Mesangial cell (primary cell): ENCODE data around the gene CDPF1.

DNA sequence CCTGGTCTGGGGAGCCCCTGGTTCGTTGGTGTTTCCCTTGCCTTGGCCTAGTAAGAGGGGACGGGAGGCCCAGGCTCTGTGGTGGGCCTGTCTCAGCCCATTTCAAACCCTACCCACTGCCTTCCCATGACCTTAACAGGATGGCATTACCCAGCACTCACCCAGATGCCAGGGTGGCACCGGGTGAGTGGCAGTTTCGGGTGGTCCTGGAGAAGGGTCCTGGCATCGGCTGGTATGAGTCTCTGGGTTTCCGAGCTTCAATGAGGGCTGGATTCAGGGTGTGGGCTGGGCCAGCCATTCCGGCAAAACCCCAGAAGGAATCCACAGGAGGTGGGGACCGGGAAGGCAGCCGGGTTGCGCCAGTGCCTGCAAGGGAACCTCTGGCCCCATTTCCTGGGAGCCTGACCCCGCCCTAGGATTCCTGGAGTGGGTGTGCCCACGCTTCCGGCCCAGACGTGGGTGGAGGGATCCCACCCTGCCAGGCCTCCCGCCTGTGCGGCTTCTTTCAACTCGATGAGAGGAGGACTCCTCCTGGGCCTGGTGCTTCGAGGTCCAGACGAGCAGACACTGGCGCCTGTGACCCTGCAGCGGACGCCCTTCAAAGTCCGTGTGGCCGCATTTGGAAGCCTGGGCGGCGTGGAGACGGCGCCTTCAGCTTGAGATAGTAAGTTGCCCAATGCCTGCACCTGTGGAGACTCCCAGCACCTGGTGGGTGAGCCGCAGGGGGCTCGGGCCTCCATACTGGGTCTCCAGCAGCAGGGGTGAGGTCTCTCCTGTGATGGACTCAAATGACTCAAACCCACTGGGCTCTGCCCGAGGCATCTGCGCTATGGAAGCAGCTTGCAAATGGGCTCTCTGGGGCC, 64.6 kb upstream of the PPARA start:
- RAMPAGE, long total RNA: no peak

DNA sequence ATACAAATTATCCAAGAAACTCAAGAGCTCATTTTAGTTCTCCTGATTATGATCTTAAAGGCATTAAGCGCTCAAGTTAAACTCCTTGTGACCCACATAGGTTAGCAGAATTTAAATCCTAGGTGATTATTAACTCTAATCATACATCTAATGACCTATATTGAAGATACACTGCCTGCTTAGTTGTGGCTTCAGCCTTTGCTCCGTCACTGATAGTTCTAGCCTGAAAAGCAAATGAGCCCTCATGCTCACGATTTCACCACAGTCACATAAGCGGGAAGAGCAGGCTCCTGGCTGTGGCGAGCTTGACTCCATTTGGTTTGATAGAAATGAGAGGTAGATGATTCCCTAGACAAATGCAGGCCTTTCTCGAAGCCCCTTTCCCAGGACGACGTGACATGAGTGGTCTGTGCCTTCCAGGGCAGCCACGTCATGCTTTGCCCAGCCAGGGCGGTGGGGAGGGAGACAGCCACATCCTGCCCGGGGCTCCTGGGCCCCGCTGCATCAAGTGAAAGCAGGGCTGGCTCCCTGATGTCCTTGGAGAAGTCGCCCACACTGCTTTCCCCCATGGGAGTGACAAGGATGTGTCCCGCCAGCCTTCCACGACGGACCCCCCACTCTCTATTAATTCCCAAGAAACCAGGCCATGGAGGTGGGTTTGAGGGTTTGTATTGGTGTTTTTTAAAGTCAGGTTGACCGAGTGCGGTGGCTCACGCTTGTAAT, 13.1 kb downstream of the PPARA start:
- RAMPAGE, long total RNA: no peak

DNA sequence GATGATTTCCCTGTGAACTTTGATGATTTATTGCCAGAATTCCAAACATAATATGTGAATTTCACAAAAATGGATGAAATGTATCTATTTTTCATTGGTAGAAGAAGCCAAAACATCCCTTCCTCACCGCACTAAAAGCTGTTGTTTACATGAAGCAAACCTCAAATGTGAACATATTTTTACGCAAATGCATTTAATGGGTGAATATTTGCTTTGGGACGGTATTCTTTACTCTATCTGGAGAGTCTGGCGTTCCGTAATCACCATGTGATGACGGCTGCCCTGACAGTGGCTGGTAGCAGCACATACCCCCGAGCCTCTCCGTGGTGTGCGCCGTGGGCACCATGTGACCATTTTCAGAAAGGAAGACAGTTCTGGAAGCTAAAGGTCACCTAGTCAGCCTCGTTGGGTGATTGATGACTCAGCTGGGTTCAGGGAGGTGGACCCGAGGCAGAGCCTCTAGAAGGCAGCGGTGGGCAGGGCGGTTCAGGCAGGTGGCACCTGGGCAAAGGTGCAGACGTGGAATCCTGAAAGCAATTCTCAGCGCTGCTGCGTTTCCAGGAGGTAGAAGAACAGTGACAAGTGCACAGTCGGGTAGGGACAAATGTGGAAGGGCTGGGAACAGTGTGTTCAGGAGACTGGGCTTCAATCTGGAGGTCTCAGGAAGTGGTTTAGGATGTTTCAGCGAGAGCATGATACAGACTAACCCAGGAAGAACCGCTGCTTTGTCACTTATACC, 45.3 kb downstream of the PPARA start:
- RAMPAGE, long total RNA: no peak

DNA sequence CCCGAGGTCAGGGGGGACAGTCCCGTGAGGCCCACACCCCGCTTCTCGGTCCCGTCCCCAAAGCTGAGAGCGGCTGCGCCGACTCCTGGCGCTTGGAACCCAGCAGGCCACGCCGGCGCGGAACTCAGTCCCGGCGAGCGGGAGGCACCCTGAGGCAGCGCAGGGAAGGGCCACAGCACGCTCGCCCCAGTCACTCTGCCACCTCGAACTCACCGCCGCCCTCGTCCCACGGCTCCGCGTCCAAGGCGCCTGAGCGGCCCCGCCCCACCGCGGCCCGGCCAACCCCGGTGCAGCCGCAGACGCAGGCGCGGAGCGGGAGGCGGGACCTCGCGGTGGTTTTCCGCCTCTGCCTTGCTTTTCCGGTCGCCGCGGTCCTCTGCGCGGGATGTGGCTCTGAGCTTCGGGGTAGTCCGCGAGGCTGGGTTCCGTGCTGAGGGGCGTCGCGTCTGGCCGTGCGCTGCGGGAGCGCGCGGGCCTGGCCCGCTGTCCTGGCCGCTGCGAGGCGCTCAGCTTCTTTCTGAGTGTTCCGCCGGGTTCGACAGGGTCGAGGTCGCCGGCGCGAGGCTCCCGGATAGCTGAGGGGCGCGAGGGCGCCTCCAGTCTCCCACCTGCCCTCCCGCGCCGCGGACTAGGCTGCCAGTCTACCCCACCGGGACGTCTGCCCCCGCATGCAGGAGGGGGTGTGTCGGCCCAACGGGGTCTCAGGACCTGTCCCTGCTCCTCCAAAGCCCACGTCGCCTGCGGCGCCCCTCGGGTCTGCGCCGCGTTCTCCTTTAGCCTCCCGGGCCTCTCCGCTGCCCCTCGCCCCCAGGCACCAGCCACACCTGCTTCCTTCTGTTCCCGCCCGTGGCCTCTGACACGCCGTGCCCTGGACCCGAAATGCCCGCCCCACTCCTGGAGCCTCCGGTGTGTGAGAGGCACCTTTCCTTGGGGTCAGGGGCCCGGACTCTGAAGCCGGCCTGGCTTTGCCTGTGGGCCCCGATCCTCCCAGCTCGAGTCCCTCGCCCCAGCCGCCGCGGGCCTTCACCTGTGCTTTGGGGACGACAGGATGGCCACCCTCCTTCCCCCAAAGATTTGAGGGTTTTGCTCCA, at the start of gene CDPF1:
Gene CDPF1, minus strand, starts transcription at position 251 of the 1,091 bp plus-strand sequence.
- RAMPAGE, long total RNA: start-site peak on the plus strand centred at position 360 of the sequence, 23 bp wide, 16 reads

DNA sequence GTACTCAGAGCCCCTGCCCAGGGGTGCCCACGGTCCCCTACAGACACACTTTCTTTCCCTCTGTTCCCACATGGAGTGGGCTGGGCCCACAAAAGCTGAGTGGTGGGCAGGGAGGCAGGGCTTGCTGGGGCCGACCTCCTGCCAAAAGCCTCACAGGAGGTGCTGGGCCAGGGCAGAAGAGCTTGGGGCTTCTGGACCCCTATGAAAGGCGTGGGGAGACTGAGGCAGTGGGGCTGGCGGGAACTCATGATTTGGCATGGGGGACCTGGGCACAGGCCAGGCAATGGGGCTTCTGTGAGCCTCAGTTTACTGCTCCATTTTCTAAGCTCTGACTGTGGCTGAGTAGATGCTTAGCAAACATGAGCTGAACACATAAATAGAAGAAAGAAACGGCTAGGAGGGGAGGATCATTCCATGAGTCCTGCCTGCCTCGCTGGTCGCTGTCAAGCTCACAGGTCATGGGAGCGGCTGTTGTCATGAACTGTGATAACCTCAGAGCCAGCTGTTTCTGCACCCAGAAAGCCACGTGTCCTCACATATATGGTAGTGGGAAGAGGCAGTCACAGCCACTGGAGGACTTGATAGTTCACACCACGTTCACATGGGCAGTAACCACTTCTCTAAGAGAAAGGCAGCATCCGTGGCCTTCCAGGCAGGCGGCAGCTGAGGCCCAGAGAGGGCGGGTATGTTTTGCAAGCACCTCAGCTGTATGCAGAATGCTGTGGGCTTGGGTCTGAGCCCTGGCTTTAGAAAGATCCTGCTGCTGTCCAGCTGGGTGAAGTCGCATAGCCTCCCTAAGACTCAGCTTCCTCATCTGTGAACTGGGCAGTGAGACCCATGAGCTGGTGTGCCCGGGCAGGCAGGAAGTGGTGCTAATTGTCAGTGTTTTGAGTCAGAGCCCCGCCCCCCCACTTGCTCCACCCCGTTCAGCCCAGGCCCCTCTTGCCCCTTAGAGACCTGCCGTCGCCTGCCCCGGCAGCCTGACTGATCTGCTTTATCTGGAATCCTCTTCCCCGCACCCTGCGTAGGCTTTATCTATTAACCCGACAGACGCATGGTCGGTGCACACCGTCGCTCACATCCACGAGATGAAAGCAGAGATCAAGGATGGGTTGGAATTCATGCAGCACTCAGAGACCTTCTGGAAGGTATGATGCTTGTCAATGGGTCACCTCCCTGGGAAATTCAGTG, 13.2 kb downstream of the TTC38 start:
- RAMPAGE, long total RNA: no peak

DNA sequence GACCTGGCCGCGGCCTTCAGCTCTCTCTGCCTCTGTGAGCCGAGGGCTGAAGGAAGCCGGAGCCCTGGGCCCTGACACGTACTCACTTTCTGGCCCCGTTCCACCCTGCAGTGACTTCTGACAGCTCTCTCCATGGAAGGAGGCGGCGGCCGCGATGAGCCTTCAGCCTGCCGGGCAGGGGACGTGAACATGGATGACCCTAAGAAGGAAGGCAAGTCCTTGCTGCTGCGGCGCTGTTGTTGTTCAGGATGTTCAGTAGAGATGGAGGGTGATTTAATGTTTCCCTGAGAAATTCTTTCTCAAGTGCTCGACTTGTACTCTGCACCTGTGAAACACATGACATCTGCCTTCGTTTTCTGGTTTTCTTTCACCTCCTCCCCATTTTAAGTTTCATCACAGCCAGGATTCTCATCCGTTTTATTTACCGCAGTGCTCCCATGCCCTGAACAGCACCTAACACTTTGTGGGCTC, 634 bp downstream of the GTSE1 start:
- RAMPAGE, long total RNA: no peak

DNA sequence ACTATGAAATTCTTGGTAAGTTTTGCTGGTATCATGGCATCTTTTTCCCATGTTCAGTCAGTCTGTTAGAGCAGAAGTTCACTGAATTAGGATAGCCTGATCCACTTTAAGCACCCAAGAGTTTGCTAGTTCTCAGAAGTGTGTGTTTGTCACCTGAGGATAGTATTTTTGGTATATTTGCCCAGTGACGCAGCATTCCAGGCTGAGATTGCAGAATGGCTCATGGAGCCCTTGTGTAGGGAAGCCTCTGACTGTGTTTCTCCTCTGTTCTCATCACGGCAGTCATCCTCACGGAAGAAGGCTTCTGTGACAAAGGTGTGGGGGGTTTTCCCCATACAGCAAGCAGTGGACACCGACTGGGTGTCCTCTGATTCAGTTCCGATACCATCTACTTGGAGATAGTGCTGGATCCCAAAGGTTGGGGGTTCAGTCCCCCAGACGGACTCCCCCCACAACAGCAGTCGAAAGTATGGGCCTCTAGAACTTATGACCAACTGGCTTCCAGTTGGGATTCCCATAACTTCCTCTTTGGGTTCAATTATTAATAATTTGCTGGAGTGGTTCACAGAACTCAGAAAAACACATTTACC, 6.3 kb downstream of the TRMU start:
- RAMPAGE, long total RNA: no peak

GRCh38 chr22:46361218-46361846, 25.8 kb downstream of the TRMU start:
- RAMPAGE, long total RNA: no peak

GRCh38 chr22:46418635-46419157, 83.2 kb downstream of the TRMU start:
- RAMPAGE, long total RNA: no peak

DNA sequence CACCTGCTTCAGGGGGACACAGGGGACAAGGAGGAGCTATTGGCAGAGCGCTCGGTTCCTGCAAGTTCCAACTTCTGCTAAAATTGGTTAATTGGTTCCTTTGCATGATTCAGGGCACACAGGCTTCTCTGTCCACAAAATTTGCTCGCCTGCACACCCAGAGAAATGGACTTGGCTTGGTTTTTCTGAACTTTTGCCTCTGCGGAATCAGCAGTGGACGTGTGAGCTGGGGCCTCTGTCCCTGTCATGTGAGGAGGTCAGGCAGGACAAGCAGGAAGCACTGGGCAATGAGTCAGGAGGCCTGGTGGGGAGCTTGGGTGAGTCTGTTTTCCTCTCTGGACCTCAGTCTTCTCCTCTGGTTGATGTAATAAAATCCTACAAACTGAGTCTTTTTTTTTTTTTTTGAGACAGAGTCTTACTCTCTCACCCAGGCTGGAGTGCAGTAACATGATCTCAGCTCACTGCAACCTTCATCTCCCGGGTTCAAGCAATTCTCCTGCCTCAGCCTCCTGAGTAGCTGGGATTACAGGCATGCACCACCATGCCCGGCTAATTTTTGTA, 10.5 kb upstream of the CELSR1 start:
- RAMPAGE, long total RNA: no peak

DNA sequence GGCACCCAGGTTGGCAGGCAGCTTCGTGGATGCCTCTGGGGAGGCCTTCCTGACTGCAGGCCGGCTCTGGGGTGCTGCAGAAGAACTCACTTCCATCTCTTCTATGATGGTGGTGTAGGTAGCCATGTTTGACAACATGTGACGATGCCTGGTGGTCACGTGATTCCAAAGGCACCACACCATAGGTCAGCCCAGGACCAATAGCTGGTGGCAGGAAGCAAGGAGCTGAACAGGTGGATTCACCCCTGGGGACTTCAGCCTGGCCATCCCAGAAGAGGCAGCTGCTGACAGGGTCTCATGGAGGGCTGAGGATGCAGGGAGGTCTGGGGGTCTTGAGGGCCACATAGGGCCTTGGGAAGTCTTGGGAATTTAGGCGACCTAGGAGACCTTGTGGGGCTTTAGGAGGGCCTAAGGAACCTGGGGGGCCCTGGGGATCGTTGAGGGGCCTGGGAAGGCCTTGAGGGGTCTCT, 24.2 kb upstream of the CELSR1 start:
- RAMPAGE, long total RNA: no peak

DNA sequence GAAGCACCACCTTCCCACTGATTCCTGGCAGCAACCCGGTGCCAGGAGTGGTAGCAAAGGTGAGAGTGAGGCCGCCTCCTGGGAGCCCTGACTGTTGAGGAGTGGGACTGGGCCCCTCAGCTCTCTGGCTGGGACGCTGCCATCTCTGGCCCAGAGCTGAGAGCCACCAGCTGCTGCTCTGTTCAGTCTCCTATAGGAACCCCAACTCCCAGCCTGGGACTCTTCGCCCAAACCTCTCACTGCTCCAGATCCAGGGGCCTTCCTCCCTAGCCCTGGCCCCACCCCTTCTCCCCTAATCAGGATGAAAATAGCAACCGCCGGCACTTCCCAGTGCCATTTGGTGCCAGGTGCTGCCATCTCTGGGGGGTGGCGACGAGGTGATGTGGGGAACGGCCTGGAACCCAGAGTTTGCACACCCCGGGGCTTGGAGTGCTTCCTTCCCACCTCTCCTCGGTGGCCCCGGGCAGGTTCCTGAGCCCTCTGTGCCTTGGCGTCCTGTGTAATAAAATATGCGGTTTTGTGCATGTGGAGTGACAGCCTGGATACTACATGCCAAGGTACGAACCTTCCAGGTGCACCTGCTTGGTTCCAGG, 35.7 kb upstream of the CELSR1 start:
- RAMPAGE, long total RNA: no peak

- RAMPAGE, long total RNA: no peak
Observed at GRCh38 chr22:46625830-46626513, 5.8 kb downstream of the GRAMD4 start.

DNA sequence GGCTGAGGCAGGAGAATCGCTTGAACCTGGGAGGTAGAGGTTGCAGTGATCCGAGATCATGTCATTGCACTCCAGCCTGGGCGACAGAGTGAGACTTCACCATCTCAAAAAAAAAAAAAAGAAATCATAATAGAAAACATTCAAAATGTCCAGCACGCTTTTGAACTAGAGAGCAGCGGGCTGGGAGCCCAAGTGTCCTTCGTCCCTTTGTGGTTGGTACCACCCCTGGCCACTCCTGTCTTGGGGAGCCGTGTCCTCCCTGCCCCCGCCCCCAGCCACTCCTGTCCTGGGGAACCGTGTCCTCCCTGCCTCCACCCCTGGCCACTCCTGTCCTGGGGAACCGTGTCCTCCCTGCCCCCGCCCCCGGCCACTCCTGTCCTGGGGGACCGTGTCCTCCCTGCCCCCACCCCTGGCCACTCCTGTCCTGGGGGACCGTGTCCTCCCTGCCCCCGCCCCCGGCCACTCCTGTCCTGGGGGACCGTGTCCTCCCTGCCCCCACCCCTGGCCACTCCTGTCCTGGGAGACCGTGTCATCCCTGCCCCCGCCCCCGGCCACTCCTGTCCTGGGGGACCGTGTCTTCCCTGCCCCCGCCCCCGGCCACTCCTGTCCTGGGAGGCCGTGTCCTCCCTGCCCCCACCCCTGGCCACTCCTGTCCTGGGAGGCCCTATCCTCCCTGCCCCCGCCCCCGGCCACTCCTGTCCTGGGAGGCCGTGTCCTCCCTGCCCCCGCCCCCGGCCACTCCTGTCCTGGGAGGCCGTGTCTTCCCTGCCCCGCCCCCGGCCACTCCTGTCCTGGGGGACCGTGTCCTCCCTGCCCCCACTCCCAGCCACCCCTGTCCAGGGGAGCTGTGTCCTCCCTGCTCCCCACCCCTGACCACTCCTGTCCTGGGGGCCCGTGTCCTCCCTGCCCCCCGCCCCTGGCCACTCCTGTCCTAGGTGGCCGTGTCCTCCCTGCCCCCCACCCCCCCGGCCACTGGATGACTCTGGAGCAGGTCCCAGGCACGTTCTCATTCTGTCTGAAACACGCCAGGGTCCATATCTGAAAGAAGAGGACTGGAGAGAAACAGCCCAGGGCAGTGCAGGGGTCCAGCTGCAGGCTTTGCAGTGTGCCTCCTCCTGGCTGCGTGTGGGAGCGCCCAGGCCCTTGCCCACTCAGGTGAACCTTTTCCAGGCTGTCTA, 15.0 kb downstream of the GRAMD4 start:
- RAMPAGE, long total RNA: no peak

GRCh38 chr22:46637725-46638148, 17.6 kb downstream of the GRAMD4 start:
- RAMPAGE, long total RNA: no peak

GRCh38 chr22:46710624-46711587, 27.1 kb downstream of the CERK start:
- RAMPAGE, long total RNA: no peak

DNA sequence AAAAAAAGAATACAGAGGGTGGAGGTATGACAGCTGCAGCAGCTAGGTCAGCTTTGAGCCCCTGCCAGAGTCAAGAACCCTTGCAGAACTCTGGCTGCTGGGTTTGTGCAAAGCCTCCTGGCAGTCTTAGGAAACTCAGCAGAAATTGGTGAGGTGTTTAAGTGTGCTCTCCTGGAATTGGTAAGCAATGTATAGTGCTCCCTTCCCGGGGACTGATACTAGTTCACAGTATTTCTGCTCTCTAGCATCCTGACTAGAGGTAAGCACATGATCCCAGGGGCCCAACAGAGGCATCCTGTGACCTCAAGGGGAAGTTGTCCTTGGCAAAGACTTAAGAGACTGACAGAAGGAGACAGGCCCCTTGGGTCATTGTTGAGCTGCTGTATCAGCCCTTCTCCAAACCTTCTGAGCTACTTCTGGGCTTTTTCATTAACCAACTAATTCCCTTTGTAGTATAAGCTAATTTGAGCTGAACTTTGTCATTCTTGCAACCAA, 4.4 kb upstream of the TBC1D22A start:
- RAMPAGE, long total RNA: no peak

DNA sequence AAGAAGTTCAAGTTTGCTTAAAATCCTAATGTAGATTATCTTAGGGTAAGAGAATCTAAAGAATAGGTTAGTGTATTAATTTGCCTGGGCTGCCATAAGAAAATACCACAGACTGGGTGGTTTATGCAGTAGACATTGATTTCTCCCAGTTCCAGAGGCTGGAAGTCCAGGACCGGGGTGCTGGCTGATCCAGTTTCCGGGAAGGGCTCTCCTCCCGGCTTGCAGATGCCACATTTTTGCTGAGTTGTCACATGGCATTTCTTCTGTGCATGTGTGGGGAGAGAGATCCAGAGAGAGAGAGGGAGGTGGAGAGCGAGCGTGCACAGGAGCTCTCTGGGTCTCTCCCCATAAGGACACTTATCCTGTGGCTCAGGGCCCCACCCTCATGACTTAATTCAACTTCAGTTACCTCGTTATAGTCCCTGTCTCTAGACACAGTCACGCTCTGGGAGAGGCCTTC, 46.6 kb downstream of the TBC1D22A start:
- RAMPAGE, long total RNA: no peak

- RAMPAGE, long total RNA: no peak
Observed at GRCh38 chr22:46853132-46853622, 90.7 kb downstream of the TBC1D22A start.

GRCh38 chr22:47044309-47044862, 281.9 kb downstream of the TBC1D22A start:
- RAMPAGE, long total RNA: no peak